ENCODE measurements around a stretch of chrX.

GRCh38 chrX:73826961-73828032 lies 264.3 kb downstream of the CHIC1 start:
- RRBS: no CpG with 5 or more reads among the region's 10 CpGs

DNA sequence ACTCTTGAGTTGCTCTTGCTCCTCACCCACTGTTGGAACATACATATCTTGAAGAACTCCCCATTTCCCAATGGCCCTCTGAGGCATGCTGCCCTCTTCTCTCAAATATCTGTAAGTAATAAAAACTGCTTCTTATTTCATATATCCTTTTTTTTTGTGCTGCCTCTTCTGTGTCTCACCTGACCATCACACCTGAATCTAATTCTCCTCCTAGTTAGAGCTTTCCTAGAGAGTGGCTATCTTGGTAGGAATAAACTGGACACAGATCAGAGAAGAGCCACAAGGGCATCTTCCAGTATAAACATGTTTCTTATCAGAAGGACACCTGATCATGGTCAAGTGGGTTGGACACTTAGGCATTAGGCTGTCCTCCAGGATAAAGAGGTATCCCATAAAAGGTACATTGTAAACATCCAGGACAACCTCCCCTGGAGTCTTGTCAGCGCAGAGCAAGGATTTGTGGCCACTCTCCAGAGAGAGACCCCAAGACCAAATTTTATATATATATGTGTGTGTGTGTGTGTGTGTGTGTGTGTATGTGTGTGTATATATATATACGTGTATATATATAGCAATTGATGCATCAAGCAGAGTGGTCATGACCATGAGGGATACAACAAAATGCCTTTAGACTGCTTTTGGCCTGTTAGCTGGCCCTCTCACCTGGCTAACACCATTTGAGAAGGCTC lies 249.0 kb upstream of the ZCCHC13 start:
- RRBS: no CpG with 5 or more reads among the region's 2 CpGs

GRCh38 chrX:74237991-74238576 lies 65.9 kb upstream of the ZCCHC13 start:
- RRBS: no CpG with 5 or more reads among the region's 3 CpGs

- RRBS: no CpG with 5 or more reads among the region's 9 CpGs
Observed at GRCh38 chrX:74242387-74243239, 61.4 kb upstream of the ZCCHC13 start.

DNA sequence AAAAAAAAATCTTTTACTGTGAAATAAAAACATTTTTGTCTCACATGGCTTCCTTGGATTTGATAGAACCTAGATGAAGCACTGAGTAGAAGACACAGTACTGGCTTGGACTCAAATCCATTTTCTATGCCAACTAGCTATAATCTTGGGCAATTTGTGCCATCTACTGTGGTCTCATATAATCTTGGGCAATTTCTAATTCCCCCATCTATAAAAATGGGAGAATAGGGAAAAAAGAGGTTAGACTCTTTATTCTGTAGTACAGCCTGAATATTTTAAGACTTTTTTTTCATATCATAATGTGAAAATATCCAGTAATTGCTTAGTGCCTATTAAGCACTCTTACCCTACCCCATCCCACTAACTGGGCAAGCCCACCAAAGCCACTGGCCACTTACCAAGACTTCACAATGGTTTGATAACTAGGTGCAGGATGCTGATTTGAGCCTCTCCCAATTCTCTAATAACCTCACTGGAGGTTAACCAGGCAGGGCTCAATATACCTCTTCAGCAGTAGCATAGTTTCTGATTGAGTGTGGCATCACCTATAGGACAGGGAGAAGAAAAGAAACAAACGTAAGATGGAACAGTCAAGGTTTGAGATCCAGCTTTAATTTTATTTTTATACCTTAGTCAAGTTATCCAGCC lies 22.6 kb upstream of the ZCCHC13 start:
- RRBS: no CpG with 5 or more reads among the region's 1 CpG

DNA sequence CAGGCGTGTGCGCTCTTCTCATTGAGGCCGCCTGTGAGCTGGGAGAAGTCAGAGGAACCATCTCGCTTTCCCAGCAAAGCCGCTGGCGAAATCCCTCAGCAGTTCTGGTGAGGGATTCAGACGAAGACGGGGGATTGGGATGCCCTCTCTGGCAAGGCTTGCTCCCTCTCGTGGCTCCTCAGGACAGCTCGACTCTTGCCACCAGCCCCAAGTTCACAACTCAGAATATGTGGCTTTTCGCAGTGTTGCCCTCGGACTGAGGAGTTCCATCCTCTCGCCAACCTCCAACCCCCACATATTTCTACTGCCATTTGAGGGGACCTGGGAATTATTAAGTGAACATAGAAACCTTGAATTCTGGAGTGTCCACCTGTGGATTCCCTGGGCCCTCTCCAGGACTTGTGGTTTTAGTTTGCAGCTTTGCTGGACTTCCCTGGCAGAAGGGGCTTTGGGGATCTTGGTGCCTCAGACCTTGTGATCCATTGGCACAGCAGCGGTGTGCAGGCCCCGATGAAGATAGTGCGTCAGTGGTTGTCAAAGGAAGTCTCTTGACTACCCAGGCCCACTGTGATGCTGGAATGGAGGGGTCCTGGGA lies 1.9 kb downstream of the SLC16A2 start:
- RRBS: no CpG with 5 or more reads among the region's 16 CpGs

GRCh38 chrX:76177541-76177877 lies 4.6 kb downstream of the PBDC1 start:
- RRBS: no CpG with 5 or more reads among the region's 2 CpGs

- RRBS: no CpG with 5 or more reads among the region's 36 CpGs
Observed at GRCh38 chrX:77445778-77446755, 1.1 kb upstream of the FGF16 start.

DNA sequence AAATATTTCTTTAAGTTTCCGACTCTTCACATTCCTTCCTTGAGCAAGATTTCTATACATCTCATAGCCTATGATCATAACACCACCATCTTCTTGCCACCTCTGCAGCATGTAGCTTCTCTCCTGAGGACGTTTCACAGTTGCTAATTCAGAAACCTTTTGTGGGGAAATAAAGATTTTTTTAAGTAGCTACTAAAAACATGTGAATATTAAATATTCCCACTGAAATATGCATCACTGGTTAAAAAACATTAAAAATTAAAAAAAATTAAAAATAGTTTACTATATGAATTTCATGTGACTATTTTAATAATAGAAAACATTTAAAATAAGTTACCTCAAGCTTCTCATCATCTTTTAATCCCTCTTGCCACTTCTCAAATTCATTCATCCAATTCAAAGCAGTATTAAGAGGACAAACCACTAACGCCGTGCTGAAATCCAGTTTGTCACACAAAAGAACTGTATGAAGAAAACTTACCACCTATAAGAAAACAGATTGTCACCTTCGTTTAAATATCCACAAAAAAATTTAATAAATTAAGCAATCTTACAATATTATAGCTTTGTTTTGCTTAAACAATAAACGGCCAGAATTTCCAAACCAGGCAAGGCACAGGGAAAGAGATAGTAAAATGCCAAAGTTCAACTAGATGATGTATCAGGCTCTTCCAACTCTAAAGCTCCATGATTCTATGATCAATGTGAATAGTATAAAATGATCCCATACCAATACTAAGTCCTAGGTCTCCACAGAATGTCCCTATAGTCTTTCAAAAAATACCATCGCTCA lies 152.6 kb downstream of the ATRX start:
- RRBS: no CpG with 5 or more reads among the region's 7 CpGs

DNA sequence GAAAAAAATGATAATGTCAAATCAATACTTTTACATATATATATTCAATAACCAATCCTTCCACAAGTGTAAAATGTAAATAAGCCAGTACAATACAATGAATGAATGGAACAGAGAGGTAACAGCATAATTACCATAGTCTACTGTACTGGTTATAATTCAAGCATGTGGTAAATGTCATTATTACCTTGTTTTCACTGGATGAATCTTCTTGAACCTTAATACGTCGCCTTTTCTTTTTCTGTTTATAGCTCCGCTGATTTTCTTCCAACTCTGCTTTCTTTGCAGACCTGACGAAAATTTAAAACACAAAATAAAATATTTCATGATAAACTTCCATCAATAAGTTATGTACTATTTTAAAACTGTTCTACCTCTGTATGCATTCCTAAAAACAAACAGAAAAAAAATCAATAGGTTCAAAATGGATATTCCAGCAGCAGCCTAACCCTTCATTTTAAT lies 132.1 kb downstream of the ATRX start:
- RRBS: no CpG with 5 or more reads among the region's 4 CpGs

GRCh38 chrX:77787898-77788642 lies 2.1 kb upstream of the ATRX start:
- RRBS: no CpG with 5 or more reads among the region's 6 CpGs

DNA sequence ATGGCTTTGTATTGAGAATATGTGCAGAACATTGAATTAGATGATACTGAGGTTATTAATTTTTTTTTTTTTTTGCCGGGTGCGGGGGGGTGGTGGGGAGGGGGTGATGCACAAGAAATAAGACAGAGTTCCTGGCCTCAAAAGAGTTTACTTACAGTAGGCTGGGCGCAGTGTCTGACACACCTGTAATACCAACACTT lies 908 bp downstream of the ATP7A start:
- RRBS: no CpG with 5 or more reads among the region's 3 CpGs

DNA sequence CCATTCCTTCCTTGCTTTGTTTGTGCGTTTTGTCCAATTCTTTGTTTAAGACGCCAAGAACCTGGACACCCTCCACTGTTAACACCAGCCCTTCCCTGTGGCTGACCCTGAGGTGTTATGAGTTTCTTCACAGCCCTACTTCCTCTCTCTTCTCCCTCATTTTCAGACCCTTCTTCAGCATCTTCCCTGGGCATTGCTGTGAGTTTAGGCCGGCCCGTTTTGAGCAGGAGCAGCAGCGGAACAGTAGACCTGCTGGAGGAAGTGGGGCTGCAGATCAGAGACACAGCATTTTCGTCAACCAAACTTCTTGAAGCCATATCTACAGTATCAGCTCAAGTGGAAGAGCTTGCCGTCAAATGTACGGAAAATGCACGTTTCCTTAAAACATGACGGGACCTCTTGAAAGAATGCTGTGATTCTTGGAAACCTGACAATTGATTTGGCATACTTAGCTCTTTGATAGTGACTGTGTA lies 6.9 kb downstream of the PGAM4 start:
- RRBS: no CpG with 5 or more reads among the region's 10 CpGs

GRCh38 chrX:78118566-78119219 lies 14.6 kb downstream of the PGK1 start:
- RRBS: no CpG with 5 or more reads among the region's 4 CpGs

GRCh38 chrX:78321762-78322228 lies 5.6 kb downstream of the CYSLTR1 start:
- RRBS: no CpG with 5 or more reads among the region's 3 CpGs

GRCh38 chrX:78653113-78653773 lies 5.9 kb downstream of the RTL3 start:
- RRBS: no CpG with 5 or more reads among the region's 3 CpGs

DNA sequence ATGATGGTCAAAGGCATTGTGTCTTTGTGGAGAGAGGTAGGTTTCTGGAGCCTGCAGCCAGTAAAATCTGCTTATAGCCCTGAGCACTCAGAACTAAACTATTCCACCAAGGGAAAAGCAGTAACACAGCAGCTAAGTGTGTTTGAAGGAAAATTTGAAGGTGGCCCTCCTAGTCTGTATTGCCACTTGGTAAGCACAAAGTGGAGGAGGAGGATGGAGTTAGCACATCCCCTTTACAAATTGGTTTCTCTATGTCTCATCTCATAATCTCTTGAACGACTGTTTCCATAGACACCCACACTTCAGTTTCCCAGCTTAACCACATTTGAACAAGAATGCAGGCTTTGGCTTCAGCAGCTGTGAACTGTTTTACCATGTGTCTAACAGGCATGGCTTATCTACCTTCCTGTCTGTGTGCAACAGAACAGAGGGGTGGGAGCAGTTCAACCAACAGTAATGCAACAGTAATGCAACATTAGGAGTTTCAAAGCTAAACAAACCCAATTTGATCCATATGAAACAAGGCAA lies 108.1 kb downstream of the ITM2A start:
- RRBS: no CpG with 5 or more reads among the region's 1 CpG

GRCh38 chrX:79259467-79259777 lies 107.7 kb downstream of the ITM2A start:
- RRBS: no CpG with 5 or more reads among the region's 1 CpG